Cardiac ventricle fibroblast (primary cell): Measurements from ENCODE around the genes RANBP9, RNF182 and JARID2.

GRCh38 chr6:13696496-13696992, 15.1 kb downstream of the RANBP9 start:
- RAMPAGE, long total RNA, result no peak

DNA sequence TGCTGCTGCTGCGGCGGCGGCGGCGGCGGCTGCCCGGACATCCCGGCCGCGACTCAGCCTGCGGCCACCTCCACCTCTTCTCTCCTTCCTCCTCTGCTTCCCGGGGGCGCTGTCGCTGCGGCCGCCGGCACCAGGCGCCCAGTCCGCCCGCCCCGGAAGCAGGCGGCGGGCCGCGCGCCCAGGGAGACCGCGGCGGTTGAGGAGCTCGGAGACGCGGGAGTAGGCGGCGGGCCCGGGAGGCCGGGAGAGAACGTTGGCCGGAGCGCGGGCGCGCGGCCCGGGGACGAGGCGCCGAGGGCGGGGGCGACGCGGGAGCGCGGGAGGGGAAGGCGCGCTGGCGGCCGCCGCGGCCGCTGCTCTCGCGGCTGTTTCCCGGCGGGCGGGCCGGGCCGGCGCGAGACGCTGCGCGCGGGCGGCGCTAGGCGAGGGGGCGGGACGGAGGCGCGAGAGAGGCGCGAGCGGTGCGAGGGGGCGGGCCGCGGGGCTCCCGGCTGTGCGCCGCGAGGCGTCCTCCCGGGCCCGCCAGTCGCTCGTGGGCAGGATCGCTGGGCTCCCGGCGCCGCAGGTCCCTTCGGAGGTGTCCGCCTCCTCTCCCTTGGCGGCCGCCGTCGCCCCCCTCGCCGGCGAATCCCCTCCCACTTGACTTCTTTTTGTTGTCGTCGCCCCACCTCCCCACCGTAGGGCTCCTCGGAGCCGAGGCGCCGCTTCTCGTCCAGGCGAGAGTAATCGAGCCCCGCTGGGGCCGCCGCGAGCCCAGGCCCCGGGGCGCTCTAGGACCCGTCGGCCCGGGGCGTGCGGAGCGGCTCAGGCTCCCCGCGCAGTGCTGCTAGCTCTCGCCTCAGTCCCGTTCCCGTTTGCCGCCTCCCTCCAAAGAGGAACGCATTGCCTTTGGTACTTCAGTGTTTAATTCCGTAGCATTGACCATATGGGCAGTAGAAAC, at the start of gene RANBP9:
RANBP9 (minus strand) TSS at position 371 of the 940 bp plus-strand sequence.
- RAMPAGE, long total RNA, result no peak

- RAMPAGE, long total RNA, result no peak
Measured at GRCh38 chr6:13806769-13807190, 7.6 kb downstream of the MCUR1 start.

DNA sequence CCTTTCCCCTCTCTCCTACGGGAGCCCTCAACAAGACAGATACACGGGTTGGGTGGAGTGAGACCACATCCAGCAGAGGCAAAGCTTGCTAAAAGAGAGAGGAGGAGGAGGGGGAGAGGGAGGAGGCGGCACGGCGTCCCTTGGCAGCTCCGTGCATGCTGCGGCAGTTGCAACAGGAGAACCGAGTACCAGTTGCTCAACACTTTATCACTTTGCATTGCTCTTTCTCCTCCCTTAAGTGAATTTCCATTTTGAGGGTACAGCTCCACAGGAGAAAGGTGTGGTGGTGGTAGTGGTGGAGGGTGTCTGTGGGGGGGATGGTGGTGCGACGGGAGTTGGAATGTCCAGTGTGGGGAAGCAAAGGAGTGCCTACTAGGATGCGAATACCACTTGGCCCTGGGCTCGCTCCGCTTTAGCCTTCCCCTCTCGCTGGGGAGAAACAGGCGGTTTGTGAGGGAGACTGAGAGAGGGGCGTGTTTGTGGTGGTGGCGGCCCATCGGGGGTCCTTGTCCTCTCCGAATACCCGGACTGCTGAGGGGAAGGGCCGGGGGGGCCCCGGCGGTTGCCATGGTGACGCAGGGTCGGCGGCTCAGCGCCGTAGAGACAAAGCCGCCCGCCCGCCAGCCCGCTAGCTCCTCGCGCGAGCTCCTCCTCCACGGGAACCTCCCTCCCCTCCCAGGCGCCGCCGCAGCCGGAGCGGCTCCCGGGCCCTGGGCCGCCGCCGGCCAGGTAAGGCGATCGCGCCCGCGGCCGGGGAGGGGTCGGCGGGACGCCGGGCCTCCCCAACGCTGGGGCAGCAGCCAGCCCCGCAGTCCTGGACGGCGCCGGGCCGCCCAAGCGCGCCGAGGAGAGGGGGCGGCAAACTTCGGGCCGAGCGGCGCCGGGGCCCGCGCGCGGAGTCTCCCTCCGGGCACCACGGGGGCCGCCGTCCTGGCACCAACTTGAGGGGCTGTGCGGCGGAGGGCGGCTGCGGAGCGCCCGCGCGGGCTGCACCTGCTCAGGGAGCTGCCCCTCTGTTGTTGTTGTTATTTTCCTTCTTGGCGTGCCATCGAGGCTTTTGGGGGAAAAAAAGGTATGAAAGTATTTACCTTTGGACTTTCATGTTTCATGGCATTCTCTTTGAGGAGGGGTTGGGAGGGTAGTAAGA, at the start of gene RNF182:
RNF182 (plus strand) TSS at position 658 of the 1,147 bp plus-strand sequence.
- RAMPAGE, long total RNA, result no peak

GRCh38 chr6:14074936-14075587, 42.5 kb upstream of the CD83 start:
- RAMPAGE, long total RNA, result no peak

DNA sequence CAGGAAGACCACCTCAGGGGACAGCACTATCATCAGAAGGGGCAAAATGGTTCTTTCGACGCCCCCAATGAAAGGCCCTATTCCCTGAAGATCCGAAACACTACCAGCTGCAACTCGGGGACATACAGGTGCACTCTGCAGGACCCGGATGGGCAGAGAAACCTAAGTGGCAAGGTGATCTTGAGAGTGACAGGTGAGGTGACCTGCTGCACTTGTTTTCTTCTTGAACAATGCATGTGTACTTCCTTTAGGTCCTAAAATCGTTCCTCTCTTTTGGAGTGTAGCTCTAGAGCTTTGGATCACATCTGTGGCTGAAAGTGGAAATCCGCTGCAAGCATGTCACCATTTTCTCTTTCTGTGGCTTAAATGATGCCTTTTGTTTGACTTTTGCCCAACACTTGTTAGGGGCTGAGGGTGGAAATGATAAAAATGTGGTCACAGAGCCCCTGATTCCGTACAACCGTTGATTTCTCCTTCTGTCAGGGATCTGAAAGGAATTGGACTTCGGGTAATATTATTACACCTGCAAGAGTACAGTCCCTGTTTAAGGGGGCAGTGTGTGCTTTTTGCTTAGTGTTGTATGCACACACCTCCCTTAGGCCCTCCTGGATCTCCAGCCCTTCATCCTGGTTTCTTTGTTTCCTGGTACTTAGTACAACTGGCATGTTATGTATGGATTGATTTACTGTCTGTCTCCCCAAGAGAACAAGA, 14.1 kb downstream of the CD83 start:
- RAMPAGE, long total RNA, result no peak

DNA sequence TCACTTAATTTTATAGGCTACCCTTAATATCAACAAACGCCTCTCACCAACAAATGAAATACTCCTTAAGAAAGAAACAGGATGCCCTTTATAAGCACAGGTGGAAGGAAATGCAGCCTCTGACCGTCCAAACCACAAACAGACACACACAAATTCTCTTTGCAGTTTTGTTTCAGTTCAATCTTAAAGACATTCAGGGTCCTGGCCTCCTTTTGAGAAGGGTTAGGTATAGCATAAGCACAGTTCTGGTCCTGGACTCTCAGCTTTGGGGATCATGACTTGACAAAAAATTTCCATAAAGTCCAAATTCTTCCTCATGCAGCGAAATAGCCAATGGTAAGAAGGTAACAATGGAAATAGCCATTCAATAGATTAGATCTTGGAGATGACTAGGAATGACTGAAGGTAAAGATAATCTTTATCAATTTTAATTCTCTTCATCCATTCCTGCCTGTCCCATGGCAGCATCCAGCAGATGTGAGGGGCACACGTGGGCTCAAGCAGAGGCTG, 123.8 kb downstream of the CD83 start:
- RAMPAGE, long total RNA, result no peak

DNA sequence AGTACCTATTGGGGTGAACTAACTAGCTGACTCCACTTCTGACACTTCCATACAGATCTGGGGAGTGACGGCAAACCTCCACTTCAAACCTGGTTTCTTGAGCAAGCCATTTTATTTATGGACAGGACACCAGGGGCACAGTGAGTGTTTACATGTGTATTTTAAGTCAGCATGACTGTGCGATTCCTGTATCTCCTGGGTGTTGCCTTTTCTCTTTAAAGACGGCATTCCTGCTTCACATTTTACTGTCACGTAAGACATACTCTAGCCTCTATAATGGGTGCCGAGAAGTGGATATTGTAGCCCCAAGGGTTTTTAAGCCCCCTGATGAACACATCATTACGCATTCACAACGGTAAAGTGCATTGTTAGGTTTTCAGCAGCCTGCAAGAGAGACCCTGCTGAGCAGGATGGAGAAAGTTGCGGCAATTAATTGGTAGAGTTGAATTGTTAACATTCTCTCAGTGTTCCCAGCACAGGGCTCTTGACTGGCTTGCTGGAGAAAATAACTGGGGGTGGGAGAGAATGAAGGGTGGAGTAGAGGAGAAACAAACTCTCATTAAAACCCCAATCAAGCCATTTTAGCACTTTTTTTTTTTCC, 468.3 kb upstream of the JARID2 start:
- RAMPAGE, long total RNA, result no peak

GRCh38 chr6:14782946-14783327, 462.9 kb upstream of the JARID2 start:
- RAMPAGE, long total RNA, result no peak

- RAMPAGE, long total RNA, result no peak
Measured at GRCh38 chr6:14910665-14911586, 334.9 kb upstream of the JARID2 start.

DNA sequence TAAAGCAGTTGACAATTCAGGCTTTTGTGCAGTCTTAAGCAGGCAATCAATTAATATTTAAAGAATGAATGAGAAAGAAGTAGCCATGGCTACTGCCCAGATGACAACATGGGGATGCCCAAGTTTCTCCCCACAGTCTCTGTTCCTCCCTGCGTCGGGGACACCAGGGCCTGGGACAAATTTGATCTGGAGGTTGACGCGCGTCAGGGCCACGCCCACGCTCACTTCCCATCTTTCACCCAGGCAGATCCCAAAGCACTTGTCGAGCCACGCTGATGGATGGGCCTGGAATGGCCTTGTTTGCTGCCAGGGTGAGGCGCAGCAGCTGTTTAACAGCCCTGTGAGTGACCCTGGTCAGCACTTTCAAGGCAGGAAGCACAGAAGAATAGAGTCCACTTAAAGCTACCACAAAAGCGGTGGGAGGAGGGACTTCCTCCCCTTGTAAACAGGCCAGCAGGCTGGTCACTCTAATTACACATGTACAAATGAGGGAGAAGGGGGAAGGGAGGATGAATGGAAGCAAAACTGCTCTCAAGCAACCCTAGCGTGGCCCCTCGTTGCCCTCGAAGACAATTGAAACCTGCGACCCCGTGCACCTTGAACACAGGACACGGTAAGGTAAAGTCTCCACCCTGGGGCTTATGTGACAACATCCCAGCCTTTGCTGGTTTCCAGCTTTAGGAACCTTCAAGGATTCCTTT, 324.6 kb upstream of the JARID2 start:
- RAMPAGE, long total RNA, result no peak

DNA sequence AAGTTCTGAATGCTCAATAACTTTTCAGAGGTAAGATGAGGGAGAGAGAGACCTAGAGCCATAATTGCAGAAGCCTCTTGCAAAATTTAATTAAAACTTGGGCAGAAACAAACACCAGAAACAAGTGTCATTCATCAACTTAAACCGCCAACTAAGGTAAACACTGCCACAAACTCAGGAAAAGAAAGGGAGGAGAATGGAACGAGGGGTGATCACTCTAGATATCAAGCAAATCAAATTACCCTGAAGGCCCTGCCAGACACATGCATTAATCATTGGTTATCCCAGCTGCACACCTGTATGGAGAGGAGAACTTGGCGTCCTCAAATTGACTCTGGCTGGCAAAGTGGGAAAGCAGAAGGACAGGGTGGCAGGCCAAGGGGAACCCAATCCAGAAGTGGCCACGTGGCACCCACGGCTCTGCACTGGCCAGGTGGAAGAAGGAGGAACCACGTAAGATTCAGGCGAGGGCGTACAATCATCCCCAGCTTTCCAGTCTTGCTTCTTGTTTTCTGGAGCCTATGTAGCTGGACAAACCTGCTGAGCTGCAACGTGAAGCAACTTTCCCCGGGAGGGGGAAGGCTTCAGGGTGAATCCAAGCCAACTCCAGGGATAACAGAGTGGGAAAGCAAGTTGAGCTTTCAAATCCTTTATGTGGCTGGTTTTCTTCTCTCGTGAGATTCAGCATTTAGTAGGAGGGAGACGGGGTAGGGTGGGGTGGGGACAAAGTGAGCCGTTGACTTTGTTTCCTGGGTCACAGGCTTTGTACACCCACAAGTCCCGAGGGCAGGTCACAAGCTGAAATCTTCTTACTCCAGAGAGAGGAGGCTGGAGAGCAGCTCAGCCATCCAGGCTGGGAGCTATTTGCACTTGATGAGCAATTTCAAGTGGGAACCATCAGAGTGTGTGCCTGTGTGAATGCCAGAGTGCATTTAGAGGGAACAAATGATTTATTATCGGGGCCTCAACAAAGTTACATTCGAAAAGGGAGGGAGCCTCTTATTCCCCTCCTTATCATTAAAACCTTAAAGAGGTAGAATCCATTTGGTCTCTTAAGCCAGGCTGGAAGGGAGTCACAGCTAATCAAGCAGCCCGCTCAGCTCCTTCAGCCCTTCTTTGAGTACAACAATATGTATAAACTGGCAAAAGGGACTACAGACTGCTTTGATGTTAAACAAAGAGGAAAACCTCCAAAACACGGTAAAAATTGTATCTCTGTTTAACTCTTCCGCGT, 156.0 kb upstream of the JARID2 start:
- RAMPAGE, long total RNA, result no peak

DNA sequence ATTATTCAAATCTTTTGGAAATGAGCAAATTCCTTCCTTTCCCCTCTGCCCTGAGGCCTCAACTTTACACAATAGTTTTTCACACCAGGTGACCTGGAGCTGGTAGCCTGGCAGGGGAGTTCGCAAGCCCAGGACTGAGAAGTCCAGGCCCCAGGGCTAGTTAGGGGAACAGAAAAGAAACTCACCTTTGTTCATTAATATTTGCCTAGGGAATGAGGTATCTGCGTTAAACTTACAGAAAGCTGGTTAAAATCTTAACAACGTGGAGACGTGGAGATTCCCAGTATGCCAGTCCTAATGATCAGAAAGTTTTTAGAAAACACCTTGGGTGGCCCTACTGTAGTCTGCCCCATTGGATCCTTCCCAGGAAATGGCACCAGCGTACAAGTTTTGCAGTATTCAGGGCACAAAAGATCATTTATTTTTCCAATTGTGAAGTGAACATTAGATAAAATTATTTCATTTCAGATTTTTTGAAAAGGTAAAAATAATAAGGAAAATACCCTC, 2.4 kb upstream of the JARID2 start:
- RAMPAGE, long total RNA, result no peak

GRCh38 chr6:15245448-15246339, at the start of gene JARID2:
JARID2 (plus strand) TSS chr6:15246069.
- RAMPAGE, long total RNA, result no peak

GRCh38 chr6:15266730-15267339, 21.0 kb downstream of the JARID2 start:
- RAMPAGE, long total RNA, result no peak

DNA sequence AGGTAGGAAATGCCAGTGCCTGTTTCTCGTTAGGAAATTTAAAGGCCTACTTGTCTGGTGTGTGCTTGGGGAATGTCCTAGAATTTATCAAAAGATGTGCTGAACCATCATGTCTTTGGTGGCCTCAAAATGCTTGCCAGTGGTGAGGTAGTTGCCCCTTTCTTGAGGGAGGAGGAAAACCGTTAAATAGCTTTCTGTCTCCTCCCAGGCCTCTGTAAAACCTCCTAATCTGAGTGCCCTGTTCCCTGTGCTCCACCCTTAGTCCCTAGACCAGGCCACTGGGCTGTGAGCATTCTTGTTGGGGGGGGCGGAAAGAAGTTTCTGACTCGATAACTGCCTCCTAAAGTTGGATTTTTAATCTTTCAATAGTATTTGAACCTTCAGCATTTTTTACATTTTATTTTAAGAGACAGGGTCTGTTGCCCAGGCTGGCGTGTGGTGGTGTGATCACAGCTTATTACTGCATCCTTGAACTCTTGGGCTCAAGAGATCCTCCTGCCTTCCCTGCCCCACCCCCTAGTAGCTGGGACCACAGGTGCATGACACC, 23.2 kb downstream of the JARID2 start:
- RAMPAGE, long total RNA, result no peak

DNA sequence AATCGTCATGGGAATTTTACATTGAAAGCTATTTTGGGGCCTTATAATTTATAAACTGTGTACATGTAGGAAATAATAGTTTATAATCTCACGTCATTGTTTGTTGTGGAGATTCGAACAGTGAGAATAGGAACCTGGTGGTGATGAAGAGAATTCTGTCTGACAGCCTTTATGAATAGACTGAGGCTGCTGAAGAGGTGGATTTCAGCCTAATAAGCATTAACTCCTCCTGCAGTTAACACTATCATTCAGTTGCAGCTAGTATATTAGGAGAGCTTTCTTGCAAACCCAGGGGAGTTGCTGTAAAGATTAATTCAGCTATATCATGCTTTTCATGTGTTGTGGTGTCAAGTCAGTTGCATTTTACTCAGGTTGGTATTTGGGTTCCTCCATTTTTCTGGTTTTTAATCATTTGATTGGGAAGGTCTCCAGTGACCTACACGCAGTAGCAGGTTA, 125.4 kb downstream of the JARID2 start:
- RAMPAGE, long total RNA, result no peak

DNA sequence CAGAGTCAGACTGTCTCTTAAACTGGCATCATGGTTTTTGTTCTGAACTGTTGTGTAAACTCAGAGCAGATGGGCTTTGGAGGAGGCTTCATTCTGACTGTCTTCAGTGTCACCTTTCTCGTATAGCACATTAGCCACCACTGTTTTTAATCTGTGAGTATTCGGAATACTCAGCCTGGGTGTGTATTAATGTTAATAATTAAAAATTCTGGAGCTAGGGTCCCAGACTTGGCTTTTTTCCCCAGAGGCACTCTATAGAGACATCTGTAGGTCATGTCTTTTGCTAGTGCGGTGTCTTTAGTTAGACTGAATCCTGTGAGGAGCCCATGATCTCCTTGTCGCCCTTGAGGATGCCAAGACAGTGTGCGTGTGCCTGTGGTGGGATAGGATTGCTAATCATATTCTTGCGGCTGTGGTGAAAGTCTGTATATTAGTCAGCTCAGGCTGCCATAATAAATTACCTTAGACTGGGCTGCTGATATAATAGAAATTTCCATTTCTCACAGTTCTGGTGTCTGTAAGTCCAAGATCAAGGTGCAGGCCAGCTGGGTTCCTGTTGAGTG, 141.1 kb downstream of the JARID2 start:
- RAMPAGE, long total RNA, result no peak

GRCh38 chr6:15404962-15405639, 159.2 kb downstream of the JARID2 start:
- RAMPAGE, long total RNA, result no peak

DNA sequence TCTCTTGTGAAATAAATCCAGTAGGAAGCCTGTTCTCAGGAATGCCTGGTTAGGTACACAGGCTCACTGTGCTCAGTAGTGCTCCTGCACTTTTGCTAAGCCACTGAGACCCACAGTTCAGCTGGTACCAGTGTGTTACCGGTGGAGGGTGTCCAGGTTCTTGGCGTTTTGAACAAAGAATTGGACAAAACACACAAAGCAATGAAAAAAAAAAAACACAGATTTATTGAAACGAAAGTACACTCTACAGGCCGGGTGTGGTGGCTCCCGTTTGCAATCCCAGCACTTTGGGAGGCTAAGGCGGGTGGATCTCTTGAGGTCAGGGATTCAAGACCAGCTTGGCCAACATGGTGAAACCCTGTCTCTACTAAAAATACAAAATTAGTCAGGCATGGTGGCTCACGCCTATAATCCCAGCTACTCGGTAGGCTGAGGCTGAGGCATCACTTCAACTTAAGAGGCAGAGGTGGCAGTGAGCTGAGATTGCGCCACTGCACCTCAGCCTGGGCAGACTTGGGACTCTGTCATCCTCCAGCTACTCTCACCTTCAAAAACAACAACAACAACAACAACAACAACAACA, 186.1 kb downstream of the JARID2 start:
- RAMPAGE, long total RNA, result no peak